ENCODE measurements around a stretch of chr16.

- RRBS: 2% methylated on average over 19 of the region's 66 CpGs
CAGE:
- cytosol, long polyA plus RNA: no peak
- long polyA plus RNA: no peak
- nucleus, long polyA plus RNA: no peak
These were observed 671 bp downstream of the CYLD start for GRCh38 chr16:50742267-50743247.

DNA sequence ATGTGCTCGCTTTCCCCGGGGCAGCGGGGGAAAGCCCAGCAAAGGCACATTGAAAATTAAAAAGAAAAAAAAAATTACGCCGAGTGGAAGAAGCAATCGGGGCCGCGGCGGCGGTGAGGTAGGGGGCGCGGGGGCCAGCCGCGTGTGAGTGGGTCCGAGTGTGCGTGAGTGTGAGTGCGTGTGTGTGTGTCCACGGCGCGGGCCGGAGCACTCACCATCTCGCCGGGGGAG lies 204 bp downstream of the SALL1 start:
- RRBS: 3% methylated on average over 2 of the region's 23 CpGs
CAGE:
- cytosol, long polyA plus RNA: no peak
- long polyA plus RNA: no peak
- nucleus, long polyA plus RNA: no peak

DNA sequence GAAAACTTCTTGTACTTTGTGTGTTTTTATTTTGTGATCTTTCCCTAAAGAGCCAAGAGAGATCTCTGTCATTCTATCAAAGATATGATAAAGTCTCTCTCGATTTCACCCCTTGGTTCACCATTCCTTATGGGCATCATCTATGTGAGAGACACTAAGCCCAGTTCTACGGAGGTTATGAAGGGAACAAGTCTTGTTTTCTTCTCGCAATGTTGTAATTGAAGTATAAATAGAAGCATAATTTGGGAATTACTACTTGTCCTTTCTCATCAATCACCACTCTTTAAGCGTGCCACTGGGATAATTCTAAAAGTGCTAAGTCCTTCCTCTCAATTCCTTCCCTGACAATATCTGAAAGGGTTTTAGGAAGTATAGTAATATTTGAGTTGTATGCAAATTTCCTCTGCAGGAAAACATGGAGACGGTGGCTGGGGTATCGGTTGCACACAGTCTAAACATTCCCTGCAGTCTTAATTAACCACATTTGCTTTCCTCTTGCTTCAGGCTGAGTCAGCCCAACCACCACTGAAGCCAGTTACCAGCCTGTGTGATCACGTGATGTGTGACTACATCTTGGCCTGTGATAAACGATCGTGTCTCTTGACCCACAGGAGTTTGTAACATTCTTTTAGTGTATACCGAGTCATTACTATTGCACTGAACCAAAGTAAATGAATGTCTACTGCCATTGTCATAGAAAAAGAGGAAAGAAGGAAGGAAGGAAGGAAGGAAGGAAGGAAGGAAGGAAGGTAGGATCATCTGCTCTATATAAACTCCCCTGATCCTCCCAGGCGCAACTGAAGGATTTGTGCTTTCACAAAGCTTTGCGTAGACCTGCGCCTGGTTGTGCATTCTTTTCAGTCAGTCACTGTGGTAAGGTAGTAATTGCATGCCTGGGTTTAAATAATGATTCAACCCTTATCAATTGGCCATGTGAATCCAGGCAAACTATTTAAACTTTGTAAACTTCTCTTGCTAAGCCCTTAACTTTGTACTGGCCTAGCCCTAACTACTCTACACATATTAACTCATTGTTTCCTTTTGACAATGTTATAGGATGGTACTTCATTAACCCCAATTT lies 280.5 kb upstream of the SALL1 start:
- RRBS: no CpG with 5 or more reads among the region's 13 CpGs
CAGE:
- cytosol, long polyA plus RNA: no peak
- long polyA plus RNA: no peak
- nucleus, long polyA plus RNA: no peak

DNA sequence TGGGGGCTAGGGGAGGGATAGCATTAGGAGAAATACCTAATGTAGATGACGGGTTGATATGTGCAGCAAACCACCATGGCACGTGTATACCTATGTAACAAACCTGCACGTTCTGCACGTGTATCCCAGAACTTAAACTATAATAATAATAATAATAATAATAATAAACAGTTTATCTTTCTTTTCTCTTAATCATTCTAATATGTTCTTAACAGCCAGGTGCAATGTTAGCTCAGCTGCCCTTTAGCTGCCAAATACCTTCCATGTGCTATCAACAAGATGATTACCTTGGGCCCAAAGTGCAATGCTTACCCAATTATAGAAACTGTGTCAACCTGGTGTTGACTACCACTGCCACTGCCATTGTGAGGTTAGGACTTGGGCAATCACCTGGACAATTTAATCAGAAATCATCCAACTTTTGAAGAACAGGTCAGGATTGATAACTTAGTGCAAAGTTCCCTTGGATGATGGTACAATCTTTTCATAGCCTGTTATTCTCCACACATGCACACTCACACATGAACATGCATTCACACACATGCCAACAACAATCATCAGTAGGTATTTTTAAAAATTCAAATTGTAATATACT lies 371.8 kb upstream of the SALL1 start:
- RRBS: no CpG with 5 or more reads among the region's 4 CpGs
CAGE:
- cytosol, long polyA plus RNA: no peak
- long polyA plus RNA: no peak
- nucleus, long polyA plus RNA: no peak

DNA sequence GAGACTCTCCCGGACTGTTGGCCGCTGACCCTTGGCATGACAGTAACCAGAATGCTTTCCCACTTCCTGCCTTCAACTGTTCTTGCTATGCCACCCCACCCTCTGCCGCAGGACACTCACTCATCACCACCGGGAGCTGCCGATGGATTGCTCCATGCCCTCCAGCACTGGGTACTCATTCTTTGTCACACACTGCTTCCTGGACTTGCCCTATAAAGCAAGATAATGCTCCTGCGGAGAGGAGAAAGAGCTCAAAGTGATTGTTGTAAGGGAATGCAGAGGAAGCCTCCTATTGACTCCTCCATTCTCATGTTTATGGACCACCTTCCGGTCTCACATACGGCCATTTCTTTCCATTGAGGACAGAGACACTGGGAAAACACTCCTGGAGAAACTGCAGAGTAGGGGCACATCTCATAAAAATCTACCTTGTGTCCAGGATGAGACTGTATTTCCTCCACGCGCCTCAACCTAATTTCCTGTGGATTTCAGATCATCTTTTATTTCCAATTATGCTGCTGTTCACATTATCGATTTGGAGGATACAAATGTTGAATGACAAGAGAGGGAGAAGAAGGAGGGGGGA lies 485.9 kb upstream of the SALL1 start:
- RRBS: 0% methylated on average over 2 of the region's 11 CpGs
CAGE:
- cytosol, long polyA plus RNA: no peak
- long polyA plus RNA: no peak
- nucleus, long polyA plus RNA: no peak

DNA sequence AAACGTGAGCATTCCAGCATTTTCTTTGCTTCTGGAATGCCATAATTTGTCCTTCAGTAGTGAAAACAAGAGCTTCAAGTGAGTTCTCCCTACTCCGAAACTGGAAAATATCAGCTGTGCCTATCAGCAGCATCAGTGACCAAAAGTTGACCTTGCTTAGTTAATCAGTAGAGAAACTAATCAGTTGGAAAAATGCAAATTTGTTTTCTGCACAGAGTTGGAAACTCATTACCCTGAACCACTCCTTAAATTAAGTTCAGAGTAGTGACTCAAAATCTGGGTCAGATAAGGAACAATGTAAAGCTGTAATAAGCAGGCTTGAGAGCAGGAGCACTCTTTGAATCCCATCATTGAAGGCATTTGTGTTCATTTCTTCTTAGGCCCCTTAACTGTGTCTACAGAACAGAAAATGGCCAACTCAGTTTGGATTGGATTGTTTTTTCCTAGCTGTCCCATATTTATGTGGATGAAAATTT lies 290.6 kb downstream of the TOX3 start:
- RRBS: no CpG with 5 or more reads among the region's 2 CpGs
CAGE:
- cytosol, long polyA plus RNA: no peak
- long polyA plus RNA: no peak
- nucleus, long polyA plus RNA: no peak

GRCh38 chr16:52557210-52557913 lies 10.4 kb upstream of the TOX3 start:
- RRBS: no CpG with 5 or more reads among the region's 8 CpGs
CAGE:
- cytosol, long polyA plus RNA: no peak
- long polyA plus RNA: no peak
- nucleus, long polyA plus RNA: no peak

DNA sequence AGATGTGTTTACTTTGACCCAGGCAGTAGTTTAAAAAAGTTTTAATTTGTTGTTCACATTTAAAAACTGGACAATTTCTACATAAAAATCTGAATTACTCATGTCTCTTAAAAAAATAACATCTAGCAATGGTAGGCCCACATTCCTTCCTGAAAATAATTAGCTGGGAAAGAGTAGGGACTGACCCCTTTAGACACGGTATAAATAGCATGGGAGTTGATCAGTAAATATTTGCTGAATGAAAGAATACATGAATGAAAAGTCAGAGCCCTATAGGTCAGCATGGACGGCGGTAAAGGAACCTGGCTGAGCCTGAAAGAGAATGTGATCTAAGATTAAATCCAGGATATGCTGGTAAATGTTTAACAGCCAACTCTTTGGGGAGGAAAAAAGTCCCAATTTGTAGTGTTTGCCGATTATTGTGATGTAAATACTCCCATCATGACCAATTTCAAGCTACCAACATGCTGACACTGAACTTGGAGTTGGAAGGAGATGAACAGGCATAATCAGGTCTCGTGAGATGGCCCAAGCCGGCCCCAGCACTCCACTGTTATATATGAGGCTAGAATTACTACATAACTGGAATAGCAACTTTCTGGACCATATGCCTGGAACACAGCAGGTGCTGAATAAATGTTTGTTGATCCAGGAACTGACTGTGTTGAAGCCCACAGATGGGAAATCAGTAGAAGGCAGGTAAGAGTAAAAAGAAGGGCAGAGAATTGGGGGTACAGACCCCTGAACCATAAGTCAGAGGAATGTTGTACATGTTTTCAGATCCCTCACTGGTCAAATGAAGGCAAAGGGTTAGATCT lies 18.1 kb upstream of the TOX3 start:
- RRBS: no CpG with 5 or more reads among the region's 6 CpGs
CAGE:
- cytosol, long polyA plus RNA: no peak
- long polyA plus RNA: no peak
- nucleus, long polyA plus RNA: no peak

- RRBS: no CpG with 5 or more reads among the region's 10 CpGs
CAGE:
- cytosol, long polyA plus RNA: no peak
- long polyA plus RNA: no peak
- nucleus, long polyA plus RNA: no peak
These were observed 31.2 kb upstream of the TOX3 start for GRCh38 chr16:52577862-52578741.

- RRBS: no CpG with 5 or more reads among the region's 8 CpGs
CAGE:
- cytosol, long polyA plus RNA: no peak
- long polyA plus RNA: no peak
- nucleus, long polyA plus RNA: no peak
These were observed 30.4 kb downstream of the CHD9 start for GRCh38 chr16:53084941-53085857.

GRCh38 chr16:53219594-53220185 lies 164.9 kb downstream of the CHD9 start:
- RRBS: no CpG with 5 or more reads among the region's 2 CpGs
CAGE:
- cytosol, long polyA plus RNA: no peak
- long polyA plus RNA: no peak
- nucleus, long polyA plus RNA: no peak

DNA sequence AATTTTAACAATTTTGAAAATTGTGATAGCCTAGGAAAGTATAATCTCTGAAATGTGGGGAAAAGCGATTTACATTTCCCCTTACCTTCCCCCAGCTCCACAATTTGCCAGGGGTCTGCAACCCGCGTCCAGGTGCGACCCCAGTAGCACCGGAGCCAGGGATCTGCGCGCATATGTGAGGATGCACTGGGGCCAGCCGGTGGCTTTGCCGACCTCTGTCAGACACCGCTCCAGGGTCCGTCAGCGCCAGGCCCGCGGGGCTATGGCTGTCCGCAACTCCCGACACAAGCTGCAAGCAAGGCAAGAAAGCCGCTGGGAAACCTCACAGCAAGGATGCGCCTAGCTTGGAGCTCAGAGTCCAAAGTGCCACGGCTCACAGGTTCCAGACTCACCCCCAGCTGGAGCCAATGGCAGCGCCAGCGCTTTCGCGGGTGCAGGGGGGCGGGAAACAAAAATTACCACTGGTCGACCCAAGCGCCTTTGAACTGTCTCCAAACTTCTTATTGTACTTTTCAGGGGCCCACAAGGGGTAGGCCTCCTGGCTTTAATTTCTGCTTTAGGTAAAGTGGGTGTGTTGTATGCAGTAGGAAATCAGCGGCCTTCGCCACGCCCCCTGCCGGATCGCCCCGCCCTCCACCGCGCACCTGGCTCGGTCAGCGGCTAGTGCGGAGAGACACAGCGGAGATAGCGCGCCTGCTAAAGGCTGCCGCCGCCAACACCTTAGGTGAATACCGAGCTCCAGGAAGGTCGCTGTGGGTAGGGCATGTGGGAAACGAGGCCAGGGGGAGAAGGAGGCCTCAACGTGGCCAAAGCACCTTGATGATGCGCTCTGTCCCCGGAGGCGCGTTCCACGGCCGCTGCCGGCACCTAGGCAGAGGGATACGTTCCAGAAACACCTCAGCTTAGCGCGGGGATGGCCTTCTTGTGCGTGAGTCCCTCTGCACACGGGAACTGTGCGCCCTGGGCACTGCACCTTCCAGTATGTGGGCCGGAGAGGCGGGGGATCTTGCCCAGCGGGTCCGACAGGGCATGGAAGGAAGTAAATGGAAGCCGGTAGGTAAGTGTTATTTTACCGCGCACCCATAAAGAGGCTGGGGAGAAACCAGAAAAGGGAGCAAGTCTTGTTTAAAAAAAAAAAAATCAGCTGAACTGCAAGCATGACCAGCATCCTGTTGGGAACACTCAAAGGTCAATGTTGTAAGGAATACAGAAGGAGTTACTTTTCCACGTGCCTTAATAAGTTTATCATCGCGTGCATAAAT lies 61.0 kb upstream of the RBL2 start:
- RRBS: 11% methylated on average over 9 of the region's 69 CpGs
CAGE:
- cytosol, long polyA plus RNA: no peak
- long polyA plus RNA: no peak
- nucleus, long polyA plus RNA: no peak

DNA sequence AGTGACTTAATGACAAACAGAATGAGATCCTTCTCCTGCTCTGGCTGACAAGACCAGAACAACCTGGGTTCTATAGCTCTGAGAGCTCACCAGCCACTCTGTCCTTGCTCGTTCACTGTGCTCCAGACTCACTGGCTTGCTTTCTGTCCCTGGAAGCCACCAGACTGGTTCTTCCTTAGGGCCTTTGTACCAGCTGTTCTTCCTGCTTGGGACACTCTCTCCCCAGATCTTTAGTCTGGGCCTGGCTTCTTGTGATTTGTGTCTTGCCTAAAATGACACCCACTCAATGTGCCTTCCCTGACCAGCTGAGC lies 76.1 kb downstream of the FTO start:
- RRBS: no CpG with 5 or more reads among the region's 1 CpG
CAGE:
- cytosol, long polyA plus RNA: no peak
- long polyA plus RNA: no peak
- nucleus, long polyA plus RNA: no peak

DNA sequence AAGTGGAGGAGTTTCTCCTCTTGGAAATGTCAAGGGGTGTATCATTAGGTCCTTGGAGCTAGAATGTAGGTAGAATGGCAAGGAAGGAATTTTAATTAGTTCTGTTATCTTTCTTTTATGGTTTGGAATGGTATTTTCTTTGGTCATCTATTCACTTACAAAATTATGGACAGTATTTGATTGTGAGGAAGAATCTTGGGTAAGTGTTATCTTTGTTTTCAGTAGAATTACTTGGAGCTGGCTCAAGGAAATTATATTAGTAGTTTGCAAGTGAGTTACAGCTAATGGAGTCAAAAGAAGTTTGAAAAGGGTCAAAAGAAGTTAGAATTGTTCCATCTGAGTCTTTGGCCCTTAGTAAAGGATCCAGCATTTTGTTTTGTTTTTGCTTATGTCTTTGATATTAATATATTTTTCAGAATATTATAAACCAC lies 88.9 kb downstream of the FTO start:
CAGE:
- cytosol, long polyA plus RNA: no peak
- long polyA plus RNA: no peak
- nucleus, long polyA plus RNA: no peak

- RRBS: no CpG with 5 or more reads among the region's 6 CpGs
CAGE:
- cytosol, long polyA plus RNA: no peak
- long polyA plus RNA: no peak
- nucleus, long polyA plus RNA: no peak
These were observed 269.3 kb downstream of the FTO start for GRCh38 chr16:53973178-53973830.

DNA sequence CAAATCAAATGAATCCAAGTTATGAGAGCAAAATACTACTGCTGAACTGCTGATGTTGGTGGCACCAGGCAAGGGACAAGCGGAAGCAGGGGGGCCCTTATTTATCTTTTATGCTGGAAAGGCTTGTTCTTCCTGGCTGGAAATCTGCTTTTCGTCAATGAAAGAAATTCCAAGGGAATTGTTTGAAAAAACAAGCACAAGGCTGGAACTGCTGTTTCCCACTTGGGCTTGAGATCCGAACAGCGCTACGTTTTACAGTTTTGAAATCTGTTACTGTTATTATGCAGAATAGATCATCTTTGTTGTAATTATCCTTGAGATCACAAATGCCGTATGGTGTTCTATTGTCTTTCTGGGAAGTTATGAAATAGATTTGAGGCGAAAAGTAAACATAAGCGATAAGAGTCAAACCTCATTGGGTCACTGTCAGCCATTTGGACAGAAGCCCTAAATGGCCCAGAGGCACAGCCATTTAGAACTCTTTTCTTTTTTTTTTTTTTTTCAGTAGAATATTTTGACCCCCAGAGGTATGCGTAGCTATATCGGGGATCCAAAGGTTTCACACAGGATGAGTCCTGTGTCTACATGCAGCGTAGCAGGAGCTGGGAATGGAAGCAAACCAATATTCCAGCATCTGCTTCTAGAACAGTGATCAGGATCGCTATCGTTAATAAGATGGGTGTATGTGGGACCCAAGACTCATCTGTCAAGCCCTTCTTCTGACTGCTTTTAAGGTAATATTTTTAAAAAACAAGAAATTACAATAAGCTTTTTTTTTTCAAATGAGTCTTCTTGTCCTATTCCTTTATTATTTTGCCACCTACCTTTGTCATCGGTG lies 223.2 kb downstream of the IRX3 start:
- RRBS: no CpG with 5 or more reads among the region's 14 CpGs
CAGE:
- cytosol, long polyA plus RNA: no peak
- long polyA plus RNA: no peak
- nucleus, long polyA plus RNA: no peak

GRCh38 chr16:54125684-54126203 lies 160.8 kb downstream of the IRX3 start:
- RRBS: no CpG with 5 or more reads among the region's 4 CpGs
CAGE:
- cytosol, long polyA plus RNA: no peak
- long polyA plus RNA: no peak
- nucleus, long polyA plus RNA: no peak

- RRBS: no CpG with 5 or more reads among the region's 7 CpGs
CAGE:
- cytosol, long polyA plus RNA: no peak
- long polyA plus RNA: no peak
- nucleus, long polyA plus RNA: no peak
These were observed 121.1 kb downstream of the IRX3 start for GRCh38 chr16:54165379-54166010.

GRCh38 chr16:54265613-54266130 lies 20.9 kb downstream of the IRX3 start:
- RRBS: no CpG with 5 or more reads among the region's 7 CpGs
CAGE:
- cytosol, long polyA plus RNA: no peak
- long polyA plus RNA: no peak
- nucleus, long polyA plus RNA: no peak

- RRBS: no CpG with 5 or more reads among the region's 4 CpGs
CAGE:
- cytosol, long polyA plus RNA: no peak
- long polyA plus RNA: no peak
- nucleus, long polyA plus RNA: no peak
These were observed 135.5 kb upstream of the IRX3 start for GRCh38 chr16:54421923-54422581.

Data from SK-N-SH (cell line).